ENCODE measurements around a stretch of chr4.

DNA sequence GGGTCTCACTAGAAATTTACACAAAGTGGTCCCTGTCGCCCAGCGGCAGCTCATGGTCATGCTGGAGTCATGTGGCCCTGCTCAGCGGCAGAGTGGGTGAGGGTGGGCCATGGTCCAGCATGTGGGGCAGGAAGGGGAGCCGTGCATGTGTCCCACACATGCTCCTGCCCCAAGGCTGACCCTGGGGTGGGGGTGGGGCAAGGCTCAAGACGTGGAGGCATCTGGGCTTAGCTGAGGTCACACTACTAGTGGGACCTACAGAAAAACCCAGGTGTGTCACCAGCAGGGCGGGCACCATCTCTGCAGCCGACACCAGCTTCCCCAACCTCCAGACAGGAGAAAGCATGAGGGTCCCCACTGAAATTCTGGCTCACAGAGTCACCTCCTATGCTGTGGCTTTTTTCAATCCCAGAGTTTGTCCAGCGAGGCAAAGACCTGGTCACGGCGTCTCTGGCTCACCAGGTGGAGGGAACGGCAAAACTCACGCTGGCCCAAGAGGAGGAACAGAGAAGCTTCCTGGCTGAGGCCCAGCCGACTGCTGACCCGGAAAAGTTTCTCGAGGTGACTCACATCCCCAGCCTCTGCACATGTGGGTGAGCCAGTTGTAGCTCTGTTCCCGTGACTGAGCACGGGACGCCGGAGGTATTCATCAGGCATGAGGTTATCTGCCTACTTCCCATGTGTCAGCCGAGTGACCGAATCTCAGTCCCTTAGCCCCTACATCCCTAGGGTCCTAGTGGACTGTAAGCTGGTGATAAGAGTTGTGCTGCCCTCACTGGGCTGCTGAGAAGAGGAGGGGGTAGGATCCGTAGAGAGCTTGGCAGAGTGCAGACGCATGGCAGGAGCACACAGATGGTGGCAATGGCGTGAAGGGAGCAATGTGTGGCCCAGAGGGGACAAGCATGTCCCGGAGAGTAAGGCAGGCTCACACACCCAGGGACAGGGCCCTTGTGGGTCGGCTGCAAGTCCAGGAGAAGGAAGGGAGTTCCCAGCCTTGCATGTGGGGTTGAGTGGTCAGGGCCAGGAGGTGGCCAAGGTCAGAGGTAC lies 42.7 kb downstream of the EVC start:
- CAGE, long polyA plus RNA, result no peak
- RRBS, result 25% methylated on average over 6 of the region's 26 CpGs

DNA sequence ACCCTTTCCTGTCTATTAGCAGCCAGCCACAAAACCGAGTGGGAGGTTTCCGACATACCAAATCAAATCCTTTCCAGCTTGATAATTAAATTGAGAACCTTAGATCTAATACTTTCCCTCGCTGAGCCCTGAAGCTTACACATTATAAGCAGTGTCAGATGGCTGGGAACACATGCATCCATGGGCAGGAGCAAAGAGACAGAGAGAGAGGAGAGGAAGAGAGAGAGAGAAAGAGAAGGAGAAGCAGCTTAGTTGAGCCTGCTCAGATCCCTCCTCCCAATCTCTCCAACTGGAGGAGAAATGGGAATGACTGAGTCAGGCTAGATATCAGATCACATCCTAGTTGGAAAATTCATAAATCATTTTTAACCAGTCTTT lies 57.4 kb downstream of the CRMP1 start:
- CAGE, long polyA plus RNA, result no peak
- RRBS, result no CpG with 5 or more reads among the region's 3 CpGs

- CAGE, long polyA plus RNA, result no peak
- RRBS, result 6% methylated on average over 25 of the region's 61 CpGs
These were observed 2.6 kb downstream of the CRMP1 start for GRCh38 chr4:5889974-5891025.

- CAGE, long polyA plus RNA, result no peak
- RRBS, result no CpG with 5 or more reads among the region's 7 CpGs
These were observed 19.5 kb downstream of the JAKMIP1 start for GRCh38 chr4:6180571-6181488.

DNA sequence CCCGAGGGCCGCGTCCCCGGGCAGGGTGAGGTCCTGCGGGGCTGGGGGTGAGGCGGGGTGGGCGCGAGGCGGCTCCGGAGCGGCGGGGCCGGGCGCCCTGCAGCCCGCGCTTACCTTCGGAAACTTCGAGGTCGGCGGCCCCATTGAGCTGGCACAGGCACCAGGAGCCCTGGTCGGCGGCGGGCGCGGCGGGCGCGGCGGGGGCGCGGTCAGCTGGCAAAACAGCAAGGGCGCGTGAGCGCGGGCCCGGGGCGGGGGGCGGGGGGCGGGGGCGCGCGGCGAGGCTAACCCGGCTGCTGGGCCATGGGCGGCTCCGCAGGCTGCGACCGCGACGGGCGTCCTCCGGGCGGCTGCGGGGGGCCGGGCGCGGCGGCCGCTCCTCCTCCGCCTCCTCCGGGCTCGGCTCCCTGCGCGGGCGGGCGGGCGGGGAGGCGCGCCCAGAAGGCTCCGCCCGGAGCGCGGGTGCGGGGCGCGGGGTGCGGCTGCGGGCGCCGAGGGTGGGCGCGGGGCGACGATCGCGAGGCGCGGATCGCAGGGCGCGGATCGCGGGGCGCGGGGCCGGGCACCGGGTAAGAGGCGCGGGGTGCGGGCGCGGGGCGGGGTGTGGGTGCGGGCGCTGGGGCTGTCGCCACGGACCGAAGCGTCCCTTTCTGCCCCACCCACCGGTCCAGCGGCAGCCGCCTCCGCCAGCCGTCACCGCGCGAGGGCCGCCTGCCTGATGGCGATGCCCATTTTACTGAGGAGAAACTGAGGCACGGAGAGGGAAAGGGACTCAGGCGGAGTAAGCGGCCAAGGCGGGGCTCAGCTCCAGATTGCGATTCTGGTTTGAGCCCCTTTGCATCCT lies 11.3 kb upstream of the MAN2B2 start:
- CAGE, long polyA plus RNA, result no peak
- RRBS, result 2% methylated on average over 51 of the region's 124 CpGs

- CAGE, long polyA plus RNA, result no peak
- RRBS, result no CpG with 5 or more reads among the region's 6 CpGs
These were observed 2.1 kb downstream of the MRFAP1 start for GRCh38 chr4:6642432-6643131.

- CAGE, long polyA plus RNA, result no peak
- RRBS, result no CpG with 5 or more reads among the region's 8 CpGs
These were observed 9.4 kb upstream of the KIAA0232 start for GRCh38 chr4:6773014-6773710.

DNA sequence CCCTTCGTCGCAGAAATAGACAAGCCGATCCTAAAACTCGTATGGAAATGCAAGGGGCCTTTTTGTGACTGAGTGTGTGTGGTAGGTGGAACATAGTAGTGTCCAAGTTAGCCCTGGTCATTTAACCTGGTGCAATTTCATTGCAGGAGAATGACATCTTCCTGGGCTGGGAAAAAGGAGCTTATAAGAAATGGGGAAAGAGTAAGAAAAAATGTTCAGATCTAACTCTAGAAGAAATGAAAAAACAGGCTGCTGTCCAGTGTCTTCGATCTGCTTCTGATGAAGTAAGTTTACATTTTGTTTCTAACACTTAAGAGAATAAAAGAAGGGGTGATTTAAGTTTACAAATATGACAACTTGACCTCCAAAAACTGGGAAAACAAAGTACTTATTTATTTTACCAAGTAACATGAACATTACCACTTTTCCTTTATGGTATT lies 59.4 kb downstream of the KIAA0232 start:
- CAGE, long polyA plus RNA, result no peak
- RRBS, result no CpG with 5 or more reads among the region's 5 CpGs

- CAGE, long polyA plus RNA, result no peak
- RRBS, result no CpG with 5 or more reads among the region's 14 CpGs
These were observed 48.5 kb upstream of the TBC1D14 start for GRCh38 chr4:6860803-6861792.

- CAGE, long polyA plus RNA, result no peak
- RRBS, result no CpG with 5 or more reads among the region's 25 CpGs
These were observed 14.6 kb downstream of the TBC1D14 start for GRCh38 chr4:6923905-6924968.

- CAGE, long polyA plus RNA, result no peak
- RRBS, result no CpG with 5 or more reads among the region's 8 CpGs
These were observed 19.4 kb downstream of the TBC1D14 start for GRCh38 chr4:6928985-6929567.

DNA sequence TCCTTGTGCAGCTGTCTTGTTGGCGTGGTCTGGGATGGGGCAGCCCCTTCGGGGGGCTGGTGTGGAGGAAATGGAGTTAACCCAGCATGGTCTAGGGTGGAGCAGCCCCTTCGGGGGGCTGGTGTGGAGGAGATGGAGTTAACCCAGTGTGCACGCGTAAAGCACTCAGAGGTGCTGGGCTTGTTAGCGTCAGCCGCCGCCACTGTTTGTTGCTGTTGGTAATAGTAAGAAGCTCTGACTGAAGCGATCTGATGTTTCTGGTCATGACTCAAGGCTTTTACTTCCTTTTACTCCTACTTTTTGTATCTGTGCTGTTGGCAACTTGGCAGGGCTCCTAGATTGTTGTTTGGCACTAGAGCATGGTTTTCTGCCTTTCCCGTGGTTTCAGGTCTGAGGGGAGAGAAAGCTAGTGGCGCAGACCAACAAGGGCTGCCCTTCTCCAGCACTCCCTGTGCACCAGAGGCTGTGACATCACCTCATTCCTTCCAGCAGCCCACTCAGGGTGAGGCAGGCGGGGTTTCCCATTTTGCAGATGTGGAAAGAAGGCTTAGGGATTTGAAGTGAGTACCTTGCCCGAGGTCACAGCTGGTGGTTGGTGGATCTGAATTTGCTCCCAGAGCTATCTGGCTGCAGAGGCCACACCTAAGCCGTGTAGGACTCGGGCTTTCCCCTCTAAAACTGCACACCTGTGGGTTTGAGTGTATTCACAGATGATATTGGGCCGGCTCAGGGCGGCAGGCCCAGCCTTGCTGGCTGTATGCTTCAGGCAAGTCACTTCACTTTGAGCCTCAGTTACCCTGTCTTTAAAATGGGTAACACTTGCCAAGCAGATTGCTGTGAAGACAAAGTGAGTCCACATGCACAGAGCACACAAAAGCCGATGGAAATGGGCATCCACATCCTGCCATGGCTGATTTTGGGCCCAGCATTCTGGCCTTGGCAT lies 50.9 kb downstream of the CCDC96 start:
- CAGE, long polyA plus RNA, result no peak
- RRBS, result no CpG with 5 or more reads among the region's 18 CpGs

DNA sequence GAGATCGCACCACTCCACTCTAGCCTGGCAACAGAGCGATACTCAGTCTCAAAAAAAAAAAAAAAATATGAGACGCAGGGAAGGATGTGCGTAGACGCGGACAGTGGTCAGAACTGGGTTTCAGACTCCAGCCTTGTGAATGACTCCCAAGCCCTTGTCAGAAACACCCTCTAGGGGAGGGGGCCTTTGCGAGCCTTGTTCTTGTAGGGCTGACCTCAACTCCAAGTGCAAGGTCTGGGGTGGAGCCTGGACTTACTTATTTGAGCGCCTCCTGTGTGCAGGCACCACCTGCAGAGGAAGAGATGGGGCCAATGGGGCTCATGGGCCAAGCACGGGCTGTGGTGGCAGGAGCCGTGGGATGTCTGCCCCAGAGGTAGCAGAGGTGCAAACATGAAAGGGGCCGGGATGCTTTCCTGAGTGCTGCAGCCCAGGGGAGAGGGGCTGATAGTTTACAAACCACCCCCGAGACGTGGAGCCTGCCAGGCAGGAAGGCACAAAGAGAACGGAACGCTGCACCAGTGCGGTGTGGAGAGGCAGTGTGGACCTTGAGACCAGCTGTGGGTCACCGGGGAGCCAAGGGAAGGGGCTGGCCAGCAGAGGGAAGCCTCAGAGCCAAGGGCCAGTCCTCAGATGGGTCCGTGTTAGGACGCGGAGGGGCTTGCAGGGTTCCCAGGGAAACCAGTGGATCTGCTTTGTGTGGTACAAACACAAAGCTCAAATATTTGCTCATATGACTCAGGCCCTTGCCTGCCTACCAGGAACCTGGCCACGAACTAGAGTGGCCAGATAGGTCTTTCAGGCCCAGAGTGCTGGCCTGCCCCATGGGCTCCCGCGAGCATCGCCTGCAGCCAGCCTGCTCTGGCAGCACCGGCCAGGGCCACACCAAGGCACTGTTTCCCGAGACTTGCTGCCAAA lies 8.4 kb downstream of the CCDC96 start:
- CAGE, long polyA plus RNA, result no peak
- RRBS, result no CpG with 5 or more reads among the region's 26 CpGs

GRCh38 chr4:7044338-7044968 lies 1.3 kb downstream of the TADA2B start:
- CAGE, long polyA plus RNA, result no peak
- RRBS, result no CpG with 5 or more reads among the region's 16 CpGs

DNA sequence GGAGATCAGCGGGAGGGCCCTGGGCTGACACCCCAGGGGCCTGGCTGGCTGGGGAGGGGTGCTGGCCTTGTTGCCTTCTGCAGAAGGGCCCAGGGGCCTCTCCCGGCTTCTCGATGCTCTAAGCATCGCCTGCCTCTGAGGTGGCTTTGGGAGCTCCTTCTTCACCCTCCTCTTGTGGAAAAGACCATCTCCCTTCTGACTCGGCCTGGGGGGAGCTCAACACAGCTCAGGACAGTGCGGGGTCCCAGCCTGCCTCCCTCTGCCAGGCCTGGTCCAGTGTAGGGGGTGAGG lies 55.3 kb upstream of the PSAPL1 start:
- CAGE, long polyA plus RNA, result no peak
- RRBS, result no CpG with 5 or more reads among the region's 6 CpGs

DNA sequence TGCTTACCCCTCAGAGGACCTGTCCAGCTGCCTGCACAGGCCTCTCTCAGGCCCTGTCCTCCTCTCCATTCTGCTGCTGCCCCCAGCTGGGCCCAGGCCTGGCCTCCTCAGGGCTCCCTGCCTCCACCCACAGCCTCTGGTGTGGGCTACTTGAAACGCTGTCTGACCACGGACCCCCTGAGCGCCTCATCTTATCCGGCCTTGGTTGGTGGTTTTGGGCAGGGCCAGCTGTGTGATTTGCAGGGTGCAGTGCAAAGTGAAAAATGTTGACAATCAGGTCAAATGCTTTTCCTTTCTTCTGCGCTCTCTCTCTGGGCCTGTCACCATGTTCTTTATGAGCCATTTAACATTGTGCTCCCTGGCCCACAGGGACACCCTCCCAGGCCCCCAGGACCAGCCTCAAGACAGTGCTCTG lies 217.9 kb upstream of the PSAPL1 start:
- CAGE, long polyA plus RNA, result no peak
- RRBS, result no CpG with 5 or more reads among the region's 5 CpGs

- CAGE, long polyA plus RNA, result no peak
- RRBS, result no CpG with 5 or more reads among the region's 9 CpGs
These were observed 84.6 kb downstream of the AFAP1 start for GRCh38 chr4:7854958-7855520.

- CAGE, long polyA plus RNA, result no peak
- RRBS, result no CpG with 5 or more reads among the region's 11 CpGs
These were observed 63.3 kb downstream of the AFAP1 start for GRCh38 chr4:7876353-7876707.

GRCh38 chr4:8022967-8023680 lies 83.5 kb upstream of the AFAP1 start:
- CAGE, long polyA plus RNA, result no peak
- RRBS, result 64% methylated on average over 9 of the region's 26 CpGs

- CAGE, long polyA plus RNA, result no peak
- RRBS, result 67% methylated on average over 3 of the region's 22 CpGs
These were observed 5.4 kb upstream of the ABLIM2 start for GRCh38 chr4:8163823-8164615.

All from BJ (cell line).